H7 (cell line): ENCODE measurements around the genes NT5DC3, GLT8D2 and APPL2.

GRCh38 chr12:101680196-101680588, 17.2 kb upstream of the CHPT1 start:
- RAMPAGE, long total RNA, result no peak

DNA sequence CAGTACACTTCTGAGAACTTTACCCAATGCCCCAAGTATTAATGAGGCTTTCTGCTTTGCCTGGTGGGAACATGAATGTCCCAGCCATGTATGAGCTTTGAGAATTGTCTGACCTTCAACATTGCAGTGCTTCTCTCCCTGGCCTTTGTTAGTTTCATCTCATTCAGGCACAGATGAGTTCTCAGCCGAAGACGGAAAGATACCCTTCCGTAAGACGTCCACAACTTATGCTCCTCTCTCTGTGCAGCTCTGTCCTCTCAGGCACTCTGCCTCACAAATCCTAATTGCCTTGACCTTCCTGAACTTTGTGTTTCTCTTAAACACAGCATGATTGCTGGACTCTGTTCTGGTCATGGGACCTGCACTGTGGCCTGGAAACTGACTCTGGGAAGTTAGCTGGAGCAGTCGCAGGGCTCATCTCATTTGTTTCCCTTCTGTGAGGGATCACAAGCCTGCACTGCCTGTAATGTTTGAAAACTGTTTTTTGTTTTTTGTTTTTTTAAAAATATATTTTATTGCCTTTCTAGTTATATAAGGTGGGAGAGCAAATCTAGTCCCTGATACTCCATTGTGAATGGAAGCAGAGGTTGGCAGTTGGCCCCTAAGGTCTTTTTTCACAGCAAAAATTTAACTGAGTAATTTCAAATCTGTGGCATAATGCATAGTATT, 15.8 kb downstream of the CHPT1 start:
- RAMPAGE, long total RNA, result no peak

GRCh38 chr12:101745494-101746878, 6.7 kb upstream of the SYCP3 start:
- RAMPAGE, long total RNA, result no peak

GRCh38 chr12:101925142-101925777, 47.9 kb downstream of the DRAM1 start:
- RAMPAGE, long total RNA, result no peak

DNA sequence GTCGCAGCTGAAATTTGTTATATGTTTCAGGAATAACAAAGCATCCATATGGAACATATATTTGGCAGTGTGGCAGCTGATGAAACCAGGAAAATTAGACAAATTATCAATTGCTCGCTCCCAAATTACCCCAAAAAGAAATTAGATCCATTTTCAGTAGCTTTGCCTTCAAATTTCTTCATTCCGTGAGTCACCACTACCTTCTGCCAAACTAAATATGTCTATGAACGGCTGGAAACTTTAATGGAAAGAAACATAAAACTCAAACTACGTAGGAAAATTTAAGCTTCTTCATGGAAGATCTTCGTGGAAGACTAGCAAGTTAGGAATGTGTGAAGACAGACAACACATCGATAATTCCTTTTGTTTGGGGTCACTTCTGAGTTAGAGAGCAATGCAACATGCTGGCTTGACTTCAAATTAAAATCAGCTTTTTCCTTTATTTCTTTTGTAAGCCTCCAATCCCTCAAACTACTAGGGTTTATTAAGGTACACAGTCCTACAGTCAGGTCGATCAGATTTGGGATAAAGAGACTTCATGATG, 17.2 kb downstream of the IGF1 start:
- RAMPAGE, long total RNA, result no peak

- RAMPAGE, long total RNA, result no peak
Measured at GRCh38 chr12:103571359-103571823, 15.7 kb upstream of the STAB2 start.

DNA sequence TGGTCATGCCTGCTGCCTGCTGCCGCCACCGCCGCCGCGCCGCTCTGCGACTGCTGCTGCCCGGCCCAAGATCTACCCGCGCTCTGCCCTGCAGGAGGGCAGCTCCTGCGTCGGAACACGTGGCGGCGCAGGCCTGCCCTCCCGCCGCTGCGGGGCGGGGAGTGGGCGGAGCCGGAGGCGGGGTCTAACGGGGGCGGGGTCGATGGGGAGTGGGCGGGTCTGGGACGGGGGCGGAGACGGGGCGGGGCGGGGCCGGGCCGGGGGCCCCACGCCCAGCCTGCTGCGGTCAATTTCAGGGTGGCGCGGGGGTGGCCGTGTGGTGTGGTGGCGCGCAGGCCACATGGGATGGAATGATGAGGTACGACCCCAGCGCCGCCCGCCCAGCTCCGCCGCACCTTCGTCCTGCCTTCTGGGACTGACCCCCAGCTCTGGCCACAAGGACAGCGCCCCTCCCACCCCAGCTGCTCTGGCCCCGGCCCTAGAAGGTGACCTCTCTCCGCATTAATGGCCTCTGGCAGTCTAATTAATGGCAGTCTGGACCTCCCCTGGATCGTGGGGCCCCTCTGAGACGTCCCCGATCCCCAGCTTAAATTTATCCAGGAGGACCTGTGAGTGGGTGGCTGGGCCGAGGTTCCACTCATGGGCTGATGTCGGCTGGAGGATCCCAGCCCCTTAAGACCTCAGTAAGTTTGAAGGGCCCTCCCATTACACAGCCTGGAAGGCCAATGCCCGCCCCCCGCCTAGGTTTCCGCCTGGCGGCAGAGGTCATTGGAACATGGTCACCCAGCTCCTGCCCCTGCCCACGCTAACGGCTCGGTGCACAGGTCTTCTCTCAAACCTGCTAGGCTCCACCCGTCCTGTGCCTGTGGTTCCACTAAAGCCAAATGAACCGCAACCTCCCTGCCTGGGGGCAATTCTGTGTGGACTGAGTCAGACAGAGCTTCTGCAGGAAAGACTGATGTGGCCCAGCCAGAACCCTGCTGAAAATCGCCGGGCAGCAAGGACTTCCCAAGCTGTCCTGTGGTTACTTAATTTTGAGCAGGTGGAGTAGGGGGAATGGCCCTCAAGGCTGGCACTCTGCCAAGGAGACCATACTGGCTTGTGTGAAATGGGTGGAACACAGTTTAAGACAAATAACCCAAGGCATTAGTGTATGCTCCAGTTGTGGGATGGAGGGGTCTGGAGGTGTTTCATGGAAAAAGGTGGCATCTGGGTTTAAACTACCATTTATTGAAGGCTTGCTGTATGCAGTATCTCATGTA, at the start of gene NT5DC3:
NT5DC3 (minus strand) TSS at position 85 of the 1,262 bp plus-strand sequence.
- RAMPAGE, long total RNA, result no peak

- RAMPAGE, long total RNA, result no peak
Measured at GRCh38 chr12:103848312-103848598, 7.2 kb upstream of the NT5DC3 start.

- RAMPAGE, long total RNA, result no peak
Measured at GRCh38 chr12:103928591-103929065, 1.6 kb upstream of the HSP90B1 start.

GRCh38 chr12:103932096-103933127, 2.2 kb downstream of the HSP90B1 start:
- RAMPAGE, long total RNA, result no peak

GRCh38 chr12:104049526-104050469, at the start of gene GLT8D2:
Gene GLT8D2 (minus strand): TSS chr12:104050187.
- RAMPAGE, long total RNA, result start-site peak on the minus strand at chr12:104050100-104050167, 6 reads

DNA sequence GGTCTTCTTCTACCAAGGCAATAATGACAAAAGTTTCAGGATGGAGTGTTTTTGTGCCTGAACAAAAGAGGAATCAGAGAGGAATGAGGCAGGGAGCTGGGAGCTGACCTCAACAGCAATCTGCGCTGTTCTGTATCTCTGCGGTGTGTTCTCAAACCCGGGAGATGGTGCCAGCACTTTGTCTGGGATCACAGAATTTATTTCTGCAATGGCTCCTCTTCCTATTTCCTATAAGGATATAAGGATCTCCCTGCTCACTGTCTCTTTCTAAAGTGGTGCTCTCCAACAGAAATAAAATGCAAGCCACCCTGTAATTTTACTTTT, 474 bp upstream of the GLT8D2 start:
- RAMPAGE, long total RNA, result no peak

- RAMPAGE, long total RNA, result no peak
Measured at GRCh38 chr12:104318557-104319081, 15.1 kb downstream of the EID3 start.

DNA sequence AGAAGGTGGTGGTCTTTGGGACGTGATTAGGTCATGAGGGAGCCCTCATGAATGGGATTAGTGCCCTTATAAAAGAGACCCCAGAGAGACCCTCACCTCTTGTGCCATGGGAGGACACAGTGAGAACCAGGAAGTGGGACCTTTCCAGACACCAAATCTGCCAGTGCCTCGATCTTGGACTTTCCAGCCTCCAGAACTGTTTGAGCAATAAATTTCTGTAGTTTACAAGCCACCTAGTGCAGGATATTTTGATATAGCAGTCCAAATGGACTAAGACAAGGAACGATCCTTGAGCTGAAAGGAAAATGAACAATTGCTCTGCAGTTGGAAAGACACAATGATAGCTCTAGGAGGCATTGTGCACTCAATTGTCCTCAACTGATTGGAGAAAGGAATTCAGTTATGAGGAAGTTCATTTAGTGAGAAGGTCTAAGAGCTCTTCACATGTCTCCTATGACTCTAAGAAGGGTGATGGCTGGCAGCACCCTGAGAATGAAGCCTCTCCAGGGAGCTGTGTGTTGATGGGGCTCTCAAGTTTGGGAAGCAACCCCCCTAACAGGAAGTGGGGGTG, 20.9 kb downstream of the CHST11 start:
- RAMPAGE, long total RNA, result no peak

GRCh38 chr12:104482085-104483122, 25.7 kb downstream of the CHST11 start:
- RAMPAGE, long total RNA, result no peak

- RAMPAGE, long total RNA, result no peak
Measured at GRCh38 chr12:104486942-104487243, 30.1 kb downstream of the CHST11 start.

- RAMPAGE, long total RNA, result no peak
Measured at GRCh38 chr12:104637399-104638457, 181.0 kb downstream of the CHST11 start.

- RAMPAGE, long total RNA, result no peak
Measured at GRCh38 chr12:105014501-105015139, 28.5 kb downstream of the NOPCHAP1 start.

GRCh38 chr12:105235273-105236664, at the start of gene APPL2:
Gene APPL2 (minus strand): TSS chr12:105236174.
- RAMPAGE, long total RNA, result no peak

GRCh38 chr12:105321041-105321499, 9.4 kb upstream of the C12orf75 start:
- RAMPAGE, long total RNA, result no peak